Amniotic epithelial cell (primary cell): ENCODE measurements around a stretch of chr13.

DNA sequence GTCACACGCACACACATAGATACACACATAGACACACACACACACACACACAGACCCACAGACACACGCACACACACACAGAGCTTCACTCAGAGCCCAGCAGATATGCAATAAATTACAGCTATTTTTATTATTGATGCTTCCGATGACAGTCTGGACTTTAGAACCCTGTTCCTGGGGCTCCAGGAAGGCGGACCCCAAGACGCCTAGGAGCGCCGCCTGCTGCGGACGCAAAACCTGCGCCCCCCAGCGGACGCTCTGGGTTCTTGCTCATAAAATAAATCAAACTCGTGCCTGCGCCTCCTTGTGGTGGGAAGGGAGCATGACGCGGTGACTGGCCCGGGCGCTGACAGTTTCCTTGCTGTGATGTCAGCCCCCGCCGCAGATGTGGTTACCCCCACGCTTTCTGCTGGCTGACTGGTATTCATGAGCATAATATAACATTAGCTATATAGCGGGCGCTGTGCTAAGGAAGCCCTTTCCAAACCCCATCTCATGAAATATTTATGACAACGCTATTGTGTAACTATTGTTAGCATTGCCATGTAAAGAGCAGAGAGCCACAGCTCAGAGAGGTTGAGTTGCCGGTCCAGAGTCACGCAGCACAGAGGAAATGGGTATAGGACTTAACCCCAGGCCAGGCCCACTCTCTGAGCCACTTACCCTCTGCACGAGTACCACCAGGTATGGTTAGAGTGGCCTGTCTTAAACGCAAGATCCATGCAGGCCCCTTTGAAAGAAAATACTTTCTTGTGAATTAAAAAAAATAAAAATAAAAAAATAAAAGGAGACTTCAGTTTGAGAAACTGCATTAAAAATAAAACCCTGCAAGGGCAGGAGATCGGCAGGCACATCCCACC lies 64.3 kb upstream of the TM9SF2 start:
- RRBS, result no CpG with 5 or more reads among the region's 29 CpGs

DNA sequence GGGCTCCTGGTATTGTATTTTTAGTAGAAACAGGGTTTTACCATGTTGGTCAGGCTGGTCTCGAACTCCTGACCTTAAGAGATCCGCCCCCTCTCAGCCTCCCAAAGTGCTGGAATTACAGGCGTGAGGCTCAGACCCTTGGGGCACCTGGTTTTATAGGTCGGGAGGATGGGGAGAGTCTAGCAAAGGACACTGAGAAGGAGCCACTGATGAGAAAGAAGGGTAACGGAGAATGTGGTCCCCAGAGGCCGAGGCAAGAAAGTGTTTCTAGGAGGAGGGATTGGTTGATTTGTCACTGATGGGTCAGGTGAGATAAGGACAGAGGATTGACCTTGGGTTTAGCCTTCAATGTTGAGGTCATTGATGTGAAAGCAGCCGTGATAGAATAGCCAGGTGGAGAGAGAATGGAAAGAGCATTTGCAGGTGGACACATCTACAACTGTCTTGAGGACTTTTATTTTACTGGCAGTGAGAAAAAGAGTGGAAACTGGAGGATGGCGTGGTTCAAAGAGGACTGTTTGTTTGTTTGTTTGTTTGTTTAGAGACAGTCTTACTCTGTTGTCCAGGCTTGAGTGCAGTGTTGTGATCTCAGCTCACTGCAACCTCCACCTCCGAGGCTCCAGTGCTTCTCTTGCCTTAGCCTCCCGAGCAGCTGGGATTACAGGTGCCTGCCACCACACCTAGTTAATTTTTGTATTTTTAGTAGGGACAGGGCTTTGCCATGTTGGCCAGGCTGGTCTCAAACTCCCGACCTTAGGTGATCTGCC lies 23.6 kb downstream of the TM9SF2 start:
- RRBS, result no CpG with 5 or more reads among the region's 11 CpGs

DNA sequence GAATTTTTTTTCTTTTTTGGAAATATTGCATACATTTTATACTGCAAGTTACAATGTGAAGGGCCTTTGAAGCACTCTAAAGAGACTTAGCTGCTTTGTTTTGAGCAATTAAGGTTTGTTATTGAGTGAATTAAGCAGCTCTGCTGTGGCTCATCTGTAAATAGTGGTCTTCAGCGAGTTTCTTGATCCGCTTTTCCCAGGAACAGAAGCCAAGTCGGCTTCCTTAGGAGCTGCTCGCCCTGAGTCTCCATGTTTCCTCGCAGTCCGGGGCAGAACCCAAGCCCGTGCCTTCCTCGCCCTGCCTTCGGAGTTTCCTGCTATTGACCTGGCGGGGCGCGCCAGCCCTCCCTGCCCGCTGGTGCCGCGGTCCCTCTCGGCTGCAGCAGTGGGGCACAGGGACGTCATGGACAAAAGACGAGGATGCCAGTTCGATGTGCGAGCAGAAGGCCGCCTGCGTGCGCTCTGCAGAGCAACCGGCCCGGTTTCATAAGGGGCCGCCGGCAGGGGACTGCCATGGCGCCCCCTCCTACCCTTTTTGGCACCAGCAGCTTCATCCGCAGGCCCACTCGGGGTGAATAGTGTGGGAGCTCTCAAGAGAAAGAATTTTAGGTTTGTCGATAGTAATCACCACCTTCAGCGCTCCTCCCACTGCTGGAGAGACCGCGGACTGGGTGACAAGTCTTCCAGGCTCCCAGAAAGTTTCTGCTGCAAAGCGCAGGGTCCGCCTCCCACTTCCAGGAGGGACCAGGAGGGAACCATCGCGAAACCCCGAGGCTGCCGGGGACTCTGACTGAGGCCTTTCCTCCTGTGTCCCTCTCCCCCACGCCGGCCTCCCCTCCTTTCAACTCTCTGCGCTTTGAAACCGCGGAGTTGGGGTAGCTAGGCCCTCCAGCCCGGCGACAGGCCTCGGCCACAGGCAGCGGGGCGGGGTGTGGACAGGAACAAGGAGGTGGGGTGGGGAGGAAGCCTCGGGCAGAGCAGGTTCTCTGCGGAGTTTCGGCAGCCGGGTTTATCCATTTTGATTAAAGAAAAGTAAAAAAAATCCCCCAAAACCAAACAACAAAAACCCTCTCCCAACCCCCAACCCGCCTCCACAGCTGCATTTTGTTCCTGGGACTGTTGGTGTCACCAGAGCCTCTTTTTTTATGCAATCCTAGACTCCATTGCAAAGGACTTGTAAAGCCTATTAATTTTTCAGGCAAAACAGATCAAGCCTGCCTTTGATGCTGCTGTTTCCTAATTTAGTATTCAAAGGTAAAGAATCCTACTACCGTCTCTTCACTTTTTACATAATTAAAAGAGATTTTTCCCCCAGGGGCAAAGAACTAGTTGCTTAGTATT lies 51.7 kb downstream of the CLYBL start:
- RRBS, result 9% methylated on average over 7 of the region's 56 CpGs

- RRBS, result no CpG with 5 or more reads among the region's 17 CpGs
Measured at GRCh38 chr13:99978744-99979427, 2.7 kb upstream of the ZIC2 start.

DNA sequence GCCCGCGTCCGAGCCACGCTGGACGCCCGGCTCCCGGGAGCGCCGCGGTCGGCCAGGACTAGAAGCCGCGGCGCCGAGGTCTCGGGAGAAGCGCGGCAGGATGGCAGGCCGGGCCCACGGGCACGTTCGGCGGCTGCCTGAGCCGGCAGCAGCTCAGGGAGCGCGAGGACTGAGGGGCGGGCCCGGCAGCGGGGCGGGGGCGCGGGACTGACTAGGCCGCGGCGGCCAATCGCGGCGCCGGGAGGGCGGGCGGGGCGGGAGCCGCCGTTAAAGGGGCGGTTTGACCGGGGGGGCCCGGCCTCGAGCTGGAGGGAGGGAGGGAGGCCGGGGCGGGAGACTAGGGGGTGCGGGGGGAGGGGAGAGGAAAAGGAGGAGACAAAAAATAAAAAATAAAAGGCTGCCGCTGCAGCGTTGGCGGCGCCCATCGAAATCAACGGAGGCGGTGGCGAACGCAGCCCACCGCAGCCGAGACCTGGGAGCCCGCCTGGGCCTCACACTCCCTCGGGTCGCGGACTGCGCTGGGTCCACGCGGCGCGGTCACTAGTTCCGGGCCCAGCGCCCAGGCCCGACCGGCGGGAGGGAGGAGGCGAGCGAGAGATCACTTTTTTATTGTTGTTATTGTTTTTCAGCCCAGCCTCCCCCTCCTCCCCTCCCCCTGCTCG lies 1.0 kb upstream of the ZIC2 start:
- RRBS, result 3% methylated on average over 32 of the region's 79 CpGs

GRCh38 chr13:99983701-99984409 lies 2.3 kb downstream of the ZIC2 start:
- RRBS, result no CpG with 5 or more reads among the region's 33 CpGs

GRCh38 chr13:99986631-99987318 lies 5.2 kb downstream of the ZIC2 start:
- RRBS, result no CpG with 5 or more reads among the region's 9 CpGs

DNA sequence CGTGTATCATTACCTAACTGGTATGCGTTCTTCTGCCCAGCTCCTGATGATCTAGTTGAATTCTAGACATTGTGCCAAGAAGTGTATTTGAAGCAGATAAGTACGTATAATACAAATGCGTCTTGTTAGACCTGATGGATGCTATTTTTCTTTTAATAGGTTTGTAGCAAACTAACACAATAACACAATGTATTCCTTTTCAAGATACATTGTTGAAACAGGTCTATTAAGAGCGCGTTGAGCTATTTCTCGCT lies 14.6 kb downstream of the ZIC2 start:
- RRBS, result no CpG with 5 or more reads among the region's 7 CpGs

- RRBS, result no CpG with 5 or more reads among the region's 1 CpG
Measured at GRCh38 chr13:100326469-100326764, 237.5 kb downstream of the PCCA start.

DNA sequence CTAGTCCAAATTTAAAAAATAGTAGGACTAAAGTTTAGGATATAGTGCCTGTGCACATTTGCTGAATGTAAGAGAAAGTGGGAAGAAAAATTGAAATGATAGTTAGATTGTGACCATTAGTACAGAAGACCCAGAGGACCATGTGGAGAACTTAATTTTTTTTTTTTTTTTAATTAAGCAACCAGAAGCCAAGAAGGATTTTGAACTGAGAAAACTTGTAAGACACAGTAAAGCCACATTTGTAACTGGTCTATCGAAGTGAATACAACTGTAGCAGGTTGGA lies 185.8 kb downstream of the GGACT start:
- RRBS, result no CpG with 5 or more reads among the region's 1 CpG

GRCh38 chr13:100521019-100522243 lies 67.2 kb downstream of the GGACT start:
- RRBS, result 25% methylated on average over 6 of the region's 36 CpGs

GRCh38 chr13:102012526-102013037 lies 95.8 kb upstream of the FGF14 start:
- RRBS, result no CpG with 5 or more reads among the region's 4 CpGs

DNA sequence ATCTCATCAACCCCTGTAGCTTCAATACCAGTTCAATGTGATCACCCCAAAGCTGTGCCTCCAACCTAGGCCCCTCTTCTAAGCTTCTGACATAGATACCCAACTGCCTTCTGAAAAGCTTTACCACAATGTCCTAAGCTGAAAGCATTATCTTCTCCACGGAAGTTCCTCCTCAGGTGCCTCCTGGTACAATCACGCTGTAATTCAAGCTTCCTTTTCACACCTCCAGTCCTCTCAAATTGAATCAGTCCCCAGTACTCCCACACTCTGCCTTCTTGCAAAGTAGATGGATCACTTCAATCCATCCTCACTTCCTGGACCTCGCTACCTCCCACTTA lies 243.5 kb upstream of the TPP2 start:
- RRBS, result no CpG with 5 or more reads among the region's 3 CpGs

- RRBS, result no CpG with 5 or more reads among the region's 3 CpGs
Measured at GRCh38 chr13:102440176-102440642, 156.6 kb upstream of the TPP2 start.

DNA sequence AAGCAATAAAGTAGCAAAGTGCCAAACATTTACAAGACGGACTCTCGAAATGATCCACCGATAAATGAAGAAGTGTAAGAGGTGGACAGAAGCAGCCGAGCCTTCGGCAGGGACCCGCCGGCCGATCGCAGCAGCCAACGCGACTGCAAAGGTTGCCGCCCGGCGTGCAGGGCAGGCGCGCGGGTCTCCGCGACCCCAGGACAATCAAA lies 230 bp downstream of the POGLUT2 start:
- RRBS, result 3% methylated on average over 13 of the region's 19 CpGs

GRCh38 chr13:102850004-102850580 lies 4.3 kb downstream of the ERCC5 start:
- RRBS, result no CpG with 5 or more reads among the region's 9 CpGs

GRCh38 chr13:103523741-103524258 lies 457.6 kb upstream of the SLC10A2 start:
- RRBS, result no CpG with 5 or more reads among the region's 9 CpGs

DNA sequence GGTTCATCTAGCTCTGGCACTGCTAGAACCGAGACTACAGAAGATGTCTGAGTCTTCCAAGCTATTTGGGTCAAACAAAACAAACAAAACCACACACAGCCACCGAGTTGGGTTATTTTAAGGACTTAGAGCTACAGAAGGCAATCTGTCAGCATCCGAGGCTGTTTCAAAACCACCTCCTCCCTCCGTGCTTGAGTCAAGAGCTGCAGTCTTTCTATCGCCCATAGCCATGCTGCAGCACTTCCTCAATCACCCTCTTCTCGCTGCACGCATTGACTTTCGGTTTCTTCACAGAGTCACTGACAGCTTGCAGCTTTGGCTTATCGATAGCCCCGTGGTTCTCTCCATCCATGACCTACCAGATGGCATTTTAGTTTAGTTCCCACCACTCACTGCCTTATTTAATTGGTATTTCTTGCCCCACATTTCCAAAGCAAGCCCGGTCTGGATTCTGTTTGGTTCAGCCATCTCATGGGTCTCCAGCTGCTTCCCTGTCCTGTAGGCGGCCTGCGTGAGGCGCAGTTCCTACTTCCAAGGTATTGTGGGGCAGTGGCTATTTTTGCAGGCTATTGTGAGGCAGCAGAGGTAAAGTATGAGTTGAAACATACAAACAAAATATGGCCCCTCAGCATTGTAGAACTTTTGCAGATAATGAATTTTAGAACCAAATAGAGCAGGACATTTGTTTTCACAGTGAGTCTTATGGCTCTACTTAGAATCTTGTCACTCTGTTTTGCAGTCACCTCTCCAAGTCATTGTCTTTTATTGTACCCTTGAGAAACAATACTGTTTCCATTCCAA lies 325.9 kb upstream of the DAOA start:
- RRBS, result no CpG with 5 or more reads among the region's 14 CpGs

GRCh38 chr13:106095663-106096354 lies 439.7 kb downstream of the EFNB2 start:
- RRBS, result no CpG with 5 or more reads among the region's 8 CpGs

DNA sequence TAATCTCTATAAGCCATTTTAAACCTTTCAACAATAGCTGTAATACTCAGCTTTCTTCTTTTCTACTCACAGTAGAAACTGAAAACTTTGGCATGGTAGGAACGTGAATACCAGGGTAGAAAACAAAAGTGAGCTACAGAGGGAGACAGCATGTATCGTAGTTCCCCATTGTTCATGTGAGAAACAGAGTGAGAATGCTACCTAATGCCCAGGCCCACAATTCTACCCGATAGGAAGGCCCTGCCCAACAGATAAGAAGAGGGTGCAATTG lies 322.5 kb downstream of the EFNB2 start:
- RRBS, result no CpG with 5 or more reads among the region's 3 CpGs